Metastatic Breast Carcinoma in the Brain (tissue), 10 donors: ENCODE measurements around the gene ATXN10.

GRCh38 chr22:45151284-45151855 lies 12.4 kb upstream of the NUP50 start:
- PRO-cap, 10 experiments: peak in 1 of 10 experiments; most common minus-strand start chr22:45151797 (in 1)

DNA sequence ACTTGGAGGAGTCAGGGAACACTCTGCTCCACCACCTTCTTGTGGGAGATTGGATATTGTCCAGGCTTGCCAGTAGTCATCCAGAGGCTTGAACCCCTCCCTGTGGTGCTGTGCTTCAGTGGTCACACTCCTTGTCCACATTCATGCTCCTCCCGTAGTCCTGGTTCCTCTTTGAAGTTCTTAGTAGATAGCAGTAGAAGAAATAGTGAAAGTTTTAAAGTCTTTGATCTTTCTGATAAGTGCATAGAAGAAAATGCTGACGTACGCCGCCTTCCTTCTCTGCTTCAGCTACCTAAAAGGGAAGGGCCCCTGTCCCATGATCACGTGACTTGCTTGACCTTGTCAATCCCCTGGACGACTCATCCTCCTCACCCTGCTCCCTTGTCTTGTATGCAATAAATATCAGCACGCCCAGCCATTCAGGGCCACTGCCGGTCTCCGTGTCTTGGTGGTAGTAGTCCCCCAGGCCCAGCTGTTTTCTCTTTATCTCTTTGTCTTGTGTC lies 6.1 kb downstream of the NUP50 start:
- PRO-cap, 10 experiments: peak in 1 of 10 experiments; most common plus-strand start position 425 of the sequence (in 1); most common minus-strand start position 173 of the sequence (in 1)

- PRO-cap, 10 experiments: peak in 7 of 10 experiments; most common plus-strand start chr22:45197863 (in 5); most common minus-strand start chr22:45198133 (in 4)
Measured at GRCh38 chr22:45197460-45198453, 34.0 kb downstream of the NUP50 start.

GRCh38 chr22:45203761-45204133 lies 36.9 kb downstream of the KIAA0930 start:
- PRO-cap, 10 experiments: no peak in any of the 10 experiments

DNA sequence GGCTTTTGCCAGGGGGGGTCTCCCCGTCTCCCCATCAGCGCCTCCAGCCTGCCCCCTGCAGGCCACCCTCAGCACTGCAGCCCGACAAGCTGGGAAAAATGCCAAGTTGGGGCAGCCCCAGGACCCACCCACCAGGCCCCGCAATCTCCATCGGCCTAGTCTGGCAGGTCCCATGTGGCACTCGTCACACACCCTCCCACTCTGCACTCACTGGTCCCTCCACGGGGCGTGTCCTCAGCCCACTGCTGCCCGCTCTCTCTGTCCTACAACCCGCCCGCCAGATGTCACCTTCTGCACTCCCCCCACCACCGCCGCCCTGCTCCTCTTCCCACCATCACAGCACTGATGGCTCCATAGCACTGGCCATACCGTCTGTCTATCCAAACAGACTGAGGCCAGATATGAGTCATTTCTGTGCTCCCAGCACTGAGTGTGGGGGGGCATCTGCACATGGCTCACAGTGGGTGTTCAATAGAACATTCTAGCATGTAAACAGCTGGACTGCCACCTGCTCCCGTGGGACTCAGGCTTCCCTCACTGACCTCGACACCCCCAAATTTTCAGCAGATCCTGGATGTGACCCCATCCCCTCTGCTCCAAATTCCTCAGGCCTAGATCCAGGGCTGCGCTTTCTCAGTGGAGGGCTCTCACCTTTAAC lies 31.3 kb downstream of the KIAA0930 start:
- PRO-cap, 10 experiments: no peak in any of the 10 experiments

GRCh38 chr22:45225717-45226388 lies 14.8 kb downstream of the KIAA0930 start:
- PRO-cap, 10 experiments: peak in 1 of 10 experiments; most common plus-strand start chr22:45226064 (in 1)

DNA sequence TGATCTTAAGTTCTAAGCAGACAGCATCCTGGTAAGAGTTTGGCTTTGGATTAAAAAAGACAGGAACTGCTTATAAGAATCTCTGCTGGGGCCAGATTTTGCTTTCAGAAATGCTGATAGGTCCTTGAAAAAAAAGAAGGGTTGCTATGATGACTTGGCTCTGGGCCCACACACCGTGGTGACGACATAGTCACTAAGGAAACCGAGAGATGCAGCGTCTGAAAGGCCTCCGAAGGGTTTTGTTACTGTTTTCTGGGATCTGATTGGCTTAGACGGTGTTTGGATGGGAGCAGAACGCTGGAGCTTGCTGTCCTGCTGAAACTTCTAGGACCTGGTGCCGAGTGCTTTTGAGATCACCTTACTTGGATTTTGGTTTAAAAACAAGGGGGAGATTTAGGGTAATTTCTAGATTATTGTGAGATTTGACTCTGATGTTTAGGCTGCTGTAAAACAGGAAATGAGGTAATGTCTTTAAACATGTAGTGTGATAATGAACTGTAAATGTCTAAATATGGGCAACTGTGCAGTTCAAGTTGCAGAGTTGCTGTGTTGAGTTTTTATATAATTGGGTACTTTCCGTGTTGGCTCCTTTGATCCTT lies 8.5 kb downstream of the FAM118A start:
- PRO-cap, 10 experiments: peak in 4 of 10 experiments; most common plus-strand start position 271 of the sequence (in 4); most common minus-strand start position 47 of the sequence (in 1)

GRCh38 chr22:45328691-45329237 lies 19.0 kb downstream of the FAM118A start:
- PRO-cap, 10 experiments: no peak in any of the 10 experiments

DNA sequence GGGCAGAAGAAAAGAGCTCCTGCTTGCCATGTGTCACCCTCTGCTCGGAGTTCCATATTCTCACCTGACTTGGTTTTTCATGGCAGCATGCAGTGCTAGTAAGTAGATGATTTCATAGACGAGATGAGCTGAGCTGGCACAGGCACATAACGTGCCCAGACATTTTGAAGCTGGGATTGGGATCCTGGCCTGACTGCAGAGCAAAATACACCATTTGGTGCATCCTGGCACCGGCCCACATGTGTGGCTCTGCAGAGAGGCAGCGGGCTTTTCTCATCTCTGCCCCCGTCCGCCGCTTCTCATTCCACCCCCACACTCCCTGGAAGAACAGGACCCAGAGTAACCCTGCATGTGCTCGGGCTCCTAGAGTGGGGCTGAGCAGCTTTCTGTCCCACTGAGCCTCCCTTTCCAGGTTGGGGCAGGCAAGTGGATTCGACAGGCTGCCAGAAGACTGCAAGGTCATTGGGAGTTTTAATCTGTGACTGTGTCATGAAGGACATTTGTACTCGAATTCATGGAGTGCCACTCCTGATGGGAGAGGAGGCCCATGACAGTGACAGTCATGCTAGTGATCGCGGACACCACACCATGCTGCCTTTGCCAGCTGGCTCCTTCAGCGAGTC lies 24.9 kb downstream of the FAM118A start:
- PRO-cap, 10 experiments: no peak in any of the 10 experiments

- PRO-cap, 10 experiments: no peak in any of the 10 experiments
Measured at GRCh38 chr22:45541140-45541490, 38.4 kb downstream of the FBLN1 start.

DNA sequence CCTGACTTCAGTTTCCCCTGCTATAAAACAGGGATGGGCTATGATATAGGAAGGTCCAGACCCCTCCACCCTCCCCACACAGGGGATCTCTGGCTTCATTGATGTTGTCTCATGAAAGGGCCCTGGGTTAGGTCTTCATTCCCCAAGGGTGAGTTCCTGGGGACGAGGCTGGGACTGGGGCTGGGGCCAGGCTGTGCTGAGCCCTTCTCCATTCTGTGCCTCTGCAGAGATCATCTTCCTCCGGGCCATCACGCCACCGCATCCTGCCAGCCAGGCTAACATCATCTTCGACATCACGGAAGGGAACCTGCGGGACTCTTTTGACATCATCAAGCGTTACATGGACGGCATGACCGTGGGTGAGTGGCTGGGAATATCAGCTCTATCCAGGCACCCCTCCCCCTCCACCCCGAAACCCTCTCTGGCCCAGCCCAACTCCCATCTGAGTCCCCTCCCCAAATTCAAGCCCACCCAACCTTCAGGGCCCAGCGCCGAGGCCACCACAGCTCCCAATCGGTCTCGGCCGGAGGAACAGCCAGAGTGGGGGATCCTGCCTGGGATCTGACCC lies 74.2 kb downstream of the FBLN1 start:
- PRO-cap, 10 experiments: no peak in any of the 10 experiments

- PRO-cap, 10 experiments: peak in 1 of 10 experiments; most common plus-strand start chr22:45639326 (in 1); most common minus-strand start chr22:45639139 (in 1)
Measured at GRCh38 chr22:45638760-45639528, 32.7 kb upstream of the ATXN10 start.

GRCh38 chr22:45671564-45672195 lies at the start of gene ATXN10:
Gene ATXN10 (plus strand): TSS chr22:45671834.
- PRO-cap, 10 experiments: peak in 10 of 10 experiments; most common plus-strand start chr22:45671854 (in 6); most common minus-strand start chr22:45671757 (in 7)

DNA sequence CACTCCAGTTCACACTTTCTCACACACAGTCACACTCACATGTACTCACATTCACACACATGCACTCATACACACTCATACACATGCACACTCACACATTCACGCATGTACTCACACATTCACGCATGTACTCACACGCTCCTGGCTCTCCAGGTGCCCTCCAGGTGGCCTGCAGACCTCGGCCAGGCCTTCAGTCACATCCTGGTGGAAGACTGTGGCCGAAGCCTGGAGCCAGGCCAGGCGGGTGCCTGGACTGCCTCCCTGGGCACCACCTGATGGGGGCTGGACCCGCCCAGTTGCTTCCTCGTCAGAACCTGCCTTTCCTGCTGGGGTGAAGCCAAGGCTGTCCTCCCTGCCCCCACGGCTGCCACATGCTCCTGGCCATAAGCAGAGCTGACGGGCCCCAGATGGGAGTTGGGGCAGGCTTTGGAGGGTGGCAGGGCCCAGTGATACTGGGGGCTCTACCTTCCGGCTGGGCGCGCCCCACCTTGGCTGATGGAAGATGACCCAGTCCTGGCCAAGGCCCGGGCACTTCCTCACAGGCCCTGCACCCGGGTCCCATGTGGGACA lies 89.4 kb downstream of the WNT7B start:
- PRO-cap, 10 experiments: peak in 9 of 10 experiments; most common plus-strand start position 384 of the sequence (in 9); most common minus-strand start position 227 of the sequence (in 3)

DNA sequence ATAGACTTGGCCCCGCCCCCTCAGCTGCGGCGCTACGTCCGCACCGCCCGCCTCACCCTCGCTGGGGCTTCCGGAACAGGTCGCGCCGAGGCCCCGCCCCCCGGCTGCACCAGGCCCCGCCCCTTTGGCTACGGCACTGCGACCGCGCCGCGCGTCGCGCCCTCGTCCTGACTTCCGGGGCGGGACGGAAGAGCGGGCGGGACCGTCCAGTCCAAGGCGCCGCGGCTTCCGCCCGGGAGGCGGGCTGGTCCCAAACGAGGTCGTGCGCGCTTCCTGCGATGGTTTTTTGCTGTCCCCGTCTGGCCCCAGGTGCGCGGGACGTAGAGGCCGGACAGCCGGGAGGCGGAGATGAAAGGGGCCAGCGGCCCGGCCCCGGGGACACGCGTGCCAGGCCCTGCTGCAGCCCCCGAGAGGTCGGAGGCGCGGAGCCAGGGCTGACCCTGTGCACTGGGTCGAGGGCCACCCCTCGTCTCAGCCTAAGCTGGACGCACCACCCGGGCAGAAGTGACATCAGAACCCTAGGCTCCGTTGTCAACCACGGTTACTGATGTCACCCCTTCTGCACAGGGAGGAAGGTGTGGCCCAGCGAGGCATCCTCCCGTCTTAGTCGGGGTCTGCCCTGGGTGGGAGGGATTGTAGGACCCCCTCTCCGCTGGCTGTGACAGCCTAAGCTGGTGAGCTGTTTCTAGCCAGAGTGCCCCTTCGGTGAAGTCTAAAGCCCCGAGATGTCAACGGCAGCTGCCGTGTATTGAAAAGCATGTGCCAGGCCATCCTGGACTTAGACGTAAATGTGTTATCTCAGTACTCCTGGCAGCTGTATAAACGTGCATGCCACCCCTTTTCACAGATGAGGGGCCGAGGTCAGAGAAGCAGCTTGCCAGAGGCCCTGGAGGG lies 59.2 kb upstream of the WNT7B start:
- PRO-cap, 10 experiments: peak in 10 of 10 experiments; most common plus-strand start position 209 of the sequence (in 6); most common minus-strand start position 63 of the sequence (in 3)

- PRO-cap, 10 experiments: peak in 8 of 10 experiments; most common plus-strand start chr22:46056194 (in 7); most common minus-strand start chr22:46056378 (in 5)
Measured at GRCh38 chr22:46055843-46056918, 79.2 kb upstream of the WNT7B start.

GRCh38 chr22:46061455-46062487 lies 84.8 kb upstream of the WNT7B start:
- PRO-cap, 10 experiments: no peak in any of the 10 experiments

- PRO-cap, 10 experiments: peak in 7 of 10 experiments; most common plus-strand start chr22:46065274 (in 4)
Measured at GRCh38 chr22:46064973-46065564, 85.3 kb upstream of the PPARA start.

GRCh38 chr22:46088395-46089533 lies 61.6 kb upstream of the PPARA start:
- PRO-cap, 10 experiments: peak in 3 of 10 experiments; most common plus-strand start chr22:46089455 (in 2); most common minus-strand start chr22:46088784 (in 1)

GRCh38 chr22:46090411-46090764 lies 59.9 kb upstream of the PPARA start:
- PRO-cap, 10 experiments: peak in 2 of 10 experiments; most common plus-strand start chr22:46090558 (in 2)